GM23338 (cell line): ENCODE results near the gene ANGEL2.

DNA sequence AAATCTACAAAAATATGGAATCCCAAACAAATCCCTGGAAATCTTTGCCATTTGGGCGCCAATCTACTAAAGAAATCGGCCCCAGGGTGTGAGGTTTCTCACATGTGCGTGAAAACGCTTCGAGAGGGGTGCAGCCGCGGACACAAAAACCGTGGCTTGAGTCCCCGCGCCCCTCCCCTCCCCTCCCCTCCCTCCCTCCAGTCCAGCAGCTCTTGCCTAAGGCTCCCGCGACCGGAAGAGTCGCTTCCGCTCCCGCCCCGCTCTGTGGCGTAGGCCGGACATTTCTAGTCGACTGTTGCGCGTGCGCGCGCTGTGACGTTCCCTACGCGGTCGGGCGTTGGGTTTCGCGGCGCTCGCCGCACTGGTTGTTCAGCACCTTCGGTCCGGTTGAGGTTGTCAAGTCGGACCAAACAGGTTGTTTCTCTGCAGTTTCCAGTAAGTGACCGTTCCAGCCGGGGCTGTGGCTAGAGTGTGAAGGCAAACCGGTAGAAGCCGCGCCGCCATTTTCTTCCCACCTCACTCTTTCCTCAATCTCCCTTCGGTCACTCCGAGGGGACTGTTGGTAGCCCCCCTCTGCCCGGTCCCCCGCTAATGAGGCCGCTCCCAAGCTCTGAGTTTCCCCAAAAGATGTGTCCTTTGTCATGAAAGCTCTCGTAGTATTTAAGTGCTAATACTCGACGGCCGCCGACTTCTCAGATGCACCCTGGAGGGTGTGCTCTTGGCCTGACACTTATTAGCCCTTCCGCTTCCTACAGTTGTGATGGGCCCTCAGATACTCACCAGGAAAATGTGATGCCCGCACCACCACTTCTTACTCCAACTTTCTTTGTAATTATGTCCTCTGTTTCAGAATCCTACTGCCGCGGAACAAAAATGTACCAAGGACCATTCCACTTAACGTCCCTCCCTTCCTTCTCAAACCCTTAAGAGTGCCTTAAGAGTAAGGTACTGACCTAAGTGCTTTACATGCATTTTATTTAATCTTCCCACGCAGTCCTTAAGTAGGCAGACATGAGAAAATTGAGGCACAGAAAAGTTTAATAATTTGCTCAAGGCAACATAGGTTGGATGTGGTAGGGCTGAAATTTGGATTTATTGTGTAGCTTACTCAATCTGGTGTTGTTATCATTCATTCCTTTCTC, 56.2 kb downstream of the TRAF5 start:
- PRO-cap, result bidirectional peak, plus-strand start at position 287 of the sequence, minus-strand start at position 171 of the sequence; bidirectional peak, plus-strand start at position 1,142 of the sequence, minus-strand start at position 931 of the sequence
- RAMPAGE, long total RNA, result start-site peak on the plus strand centred at position 331 of the sequence, 58 bp wide, 33 and 7 reads in 2 replicates

DNA sequence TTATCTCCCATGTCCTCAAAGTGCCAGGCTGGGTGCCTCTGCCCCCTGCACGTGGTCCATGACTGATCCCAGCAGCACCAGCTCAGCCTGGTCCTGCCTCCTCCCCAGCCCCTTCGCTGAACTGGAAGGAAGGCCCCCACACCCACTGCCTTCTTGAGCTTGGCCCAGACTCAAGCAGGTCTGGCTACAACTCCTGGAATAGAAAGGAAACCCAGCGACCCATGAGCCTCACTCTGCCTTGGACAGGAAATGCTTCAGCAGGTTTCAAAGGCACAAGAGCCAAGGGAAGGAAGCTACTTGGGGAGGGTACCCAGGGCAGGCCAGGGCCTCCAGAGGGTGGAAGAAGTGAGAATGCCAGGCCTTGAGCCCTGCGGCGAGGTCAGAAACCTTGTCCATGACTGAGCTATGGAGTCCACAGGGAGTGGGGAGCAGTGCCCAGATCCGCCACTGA, 35.9 kb upstream of the RD3 start:
- PRO-cap, result no peak
- RAMPAGE, long total RNA, result no peak

- PRO-cap, result no peak
- RAMPAGE, long total RNA, result no peak
Measured at GRCh38 chr1:211560610-211560967, 18.4 kb downstream of the SLC30A1 start.

DNA sequence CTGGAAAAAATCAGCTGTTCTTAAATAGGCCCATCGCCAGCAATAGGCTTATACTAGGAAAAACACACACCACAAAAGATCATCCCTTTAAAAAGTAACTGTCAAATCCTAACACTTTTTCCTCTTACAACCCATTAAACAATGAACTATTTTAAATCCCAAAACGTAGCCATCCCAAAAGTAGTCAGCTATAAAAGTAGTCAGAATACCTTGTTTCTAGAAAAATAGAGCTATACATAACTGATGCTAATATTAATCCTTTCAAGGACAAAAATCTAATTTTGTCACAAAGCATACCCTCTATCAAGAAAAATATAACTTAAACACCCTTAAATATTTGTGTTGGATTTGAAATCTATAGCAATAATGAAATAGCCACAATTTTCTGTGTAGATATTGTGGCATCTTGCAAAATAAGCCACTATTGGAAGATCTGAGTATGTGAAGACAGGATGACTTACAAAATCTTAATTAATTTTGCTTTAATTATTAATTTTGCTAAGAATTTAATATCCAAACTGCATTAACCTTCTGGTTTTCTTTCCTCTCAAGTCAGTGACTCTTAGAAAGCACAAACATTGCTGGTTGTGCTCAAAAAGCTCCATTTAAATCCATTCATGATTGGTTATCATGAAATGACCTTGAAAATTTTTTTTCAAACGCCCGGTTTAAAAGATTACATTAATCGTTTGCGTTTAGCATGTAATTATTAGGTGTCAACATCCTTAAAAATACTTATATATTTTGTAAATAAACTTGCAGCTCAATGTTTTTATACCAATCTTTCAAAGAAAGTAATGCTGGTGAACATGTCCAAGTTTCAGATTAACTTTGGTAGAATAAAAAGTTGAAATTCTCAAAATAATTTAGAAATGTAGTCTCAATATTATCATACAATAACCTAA, 4.9 kb downstream of the SLC30A1 start:
- PRO-cap, result no peak
- RAMPAGE, long total RNA, result no peak

GRCh38 chr1:211613140-211613916, 34.4 kb upstream of the SLC30A1 start:
- PRO-cap, result no peak
- RAMPAGE, long total RNA, result no peak

GRCh38 chr1:211734688-211735227, 59.3 kb upstream of the NEK2 start:
- PRO-cap, result no peak
- RAMPAGE, long total RNA, result no peak

- PRO-cap, result no peak
- RAMPAGE, long total RNA, result no peak
Measured at GRCh38 chr1:211948955-211949607, 86.3 kb downstream of the INTS7 start.

DNA sequence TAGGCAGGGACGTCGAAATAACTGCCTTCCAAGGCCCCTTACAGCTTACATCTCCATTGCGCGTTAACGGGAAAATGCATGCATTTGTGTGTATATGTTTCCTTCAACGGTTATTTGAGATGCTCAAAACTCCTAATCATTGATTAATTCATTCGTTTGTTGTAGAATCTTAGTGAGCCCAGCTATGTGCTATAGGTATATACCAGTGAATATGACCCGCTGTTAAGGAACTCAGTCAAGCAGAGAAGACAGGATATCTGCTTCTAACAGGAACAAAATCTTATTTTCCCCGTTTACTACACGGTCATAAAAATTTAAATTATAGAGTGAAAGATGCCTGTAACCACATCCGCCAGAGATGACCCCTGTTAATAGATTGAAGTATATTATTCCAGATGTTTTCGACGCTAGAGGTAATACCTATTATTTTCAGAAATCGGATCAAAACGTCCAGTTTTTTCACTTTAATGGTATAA, 649 bp downstream of the DTL start:
- PRO-cap, result no peak
- RAMPAGE, long total RNA, result no peak

- PRO-cap, result no peak
- RAMPAGE, long total RNA, result no peak
Measured at GRCh38 chr1:212057842-212059183, 22.8 kb downstream of the DTL start.

GRCh38 chr1:212286857-212287260, 1.6 kb downstream of the PPP2R5A start:
- PRO-cap, result unidirectional peak, minus-strand start at chr1:212287040
- RAMPAGE, long total RNA, result no peak

DNA sequence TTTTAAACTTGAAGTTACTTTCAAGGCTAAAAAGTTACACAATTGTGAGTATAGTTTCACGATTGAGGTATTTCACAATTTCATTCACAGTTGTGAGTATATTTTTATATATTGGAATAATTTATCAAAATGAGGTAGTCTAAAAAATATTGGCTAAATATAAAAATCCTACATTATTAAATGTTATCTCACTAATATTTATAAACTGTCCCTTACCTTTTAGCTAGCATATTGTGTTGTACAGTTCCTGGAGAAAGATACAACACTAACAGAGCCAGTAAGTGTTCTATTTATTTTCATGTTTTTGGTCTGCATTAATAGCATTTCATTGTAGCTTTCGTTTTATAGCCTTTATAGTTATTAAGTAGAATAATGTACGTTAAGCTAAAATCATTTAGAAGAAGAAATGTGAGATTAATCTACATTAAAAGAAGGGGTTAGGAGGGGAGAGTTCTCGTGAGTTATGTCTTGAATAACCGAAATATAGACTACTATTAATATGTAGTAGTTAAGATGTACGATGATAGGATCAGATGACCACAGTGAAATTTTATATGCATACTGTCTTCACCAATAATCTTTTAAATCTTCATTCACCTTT, 63.9 kb downstream of the PPP2R5A start:
- PRO-cap, result no peak
- RAMPAGE, long total RNA, result no peak

DNA sequence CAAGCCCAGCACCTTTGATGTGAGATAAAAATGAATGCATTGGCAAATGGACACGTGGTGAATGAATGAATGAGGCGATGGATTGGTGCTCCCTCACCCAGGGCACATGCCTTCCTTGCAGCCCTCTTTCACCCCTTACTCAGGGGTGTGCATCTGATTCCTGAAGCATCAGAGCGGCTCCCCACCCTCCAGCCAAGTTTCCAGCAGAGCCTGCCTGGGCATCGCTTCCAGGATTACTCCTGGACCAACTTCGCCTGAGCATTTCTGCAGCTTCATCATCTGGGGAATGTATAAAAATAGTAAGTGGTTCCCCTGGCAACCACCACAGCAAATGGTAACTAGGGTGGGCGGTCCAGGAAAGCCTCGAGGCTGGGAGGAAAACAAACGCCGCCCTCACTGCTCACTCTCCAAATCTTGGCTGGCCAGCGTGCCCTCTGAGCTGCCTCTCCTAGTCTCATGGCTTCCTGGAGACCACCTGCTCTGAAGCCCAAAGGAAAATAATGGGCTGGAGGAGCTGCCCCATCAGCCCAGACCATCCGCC, 20.1 kb downstream of the NENF start:
- PRO-cap, result no peak
- RAMPAGE, long total RNA, result no peak

DNA sequence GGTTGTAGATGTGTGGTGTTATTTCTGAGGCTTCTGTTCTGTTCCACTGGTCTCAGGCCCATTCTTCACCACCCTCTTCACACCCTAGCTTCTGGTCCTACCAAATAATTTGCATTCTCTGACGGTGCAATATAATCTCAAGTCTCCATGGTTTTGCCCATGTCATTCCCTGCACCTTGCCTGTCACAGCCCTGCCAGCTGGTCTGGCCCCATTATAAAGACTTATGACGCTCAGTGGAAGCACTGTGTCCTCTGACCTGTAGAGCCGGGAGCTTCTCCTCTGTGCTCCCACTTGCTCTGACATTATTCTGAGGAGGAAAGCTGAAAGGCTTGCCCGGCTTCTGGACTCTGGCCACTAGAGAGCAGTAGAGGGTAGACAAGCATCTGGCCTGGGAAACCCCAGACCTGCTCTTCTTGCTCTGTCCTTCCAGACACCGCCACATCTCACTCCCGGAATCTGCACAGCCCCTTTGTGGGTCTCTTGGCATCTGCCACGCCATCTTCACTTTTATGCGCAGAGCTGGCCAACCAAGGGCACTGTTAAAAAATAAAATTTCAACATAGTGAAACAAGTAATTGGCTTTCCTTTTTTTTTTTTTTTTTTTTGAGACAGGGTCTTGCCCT, 44.4 kb downstream of the NENF start:
- PRO-cap, result no peak
- RAMPAGE, long total RNA, result no peak

DNA sequence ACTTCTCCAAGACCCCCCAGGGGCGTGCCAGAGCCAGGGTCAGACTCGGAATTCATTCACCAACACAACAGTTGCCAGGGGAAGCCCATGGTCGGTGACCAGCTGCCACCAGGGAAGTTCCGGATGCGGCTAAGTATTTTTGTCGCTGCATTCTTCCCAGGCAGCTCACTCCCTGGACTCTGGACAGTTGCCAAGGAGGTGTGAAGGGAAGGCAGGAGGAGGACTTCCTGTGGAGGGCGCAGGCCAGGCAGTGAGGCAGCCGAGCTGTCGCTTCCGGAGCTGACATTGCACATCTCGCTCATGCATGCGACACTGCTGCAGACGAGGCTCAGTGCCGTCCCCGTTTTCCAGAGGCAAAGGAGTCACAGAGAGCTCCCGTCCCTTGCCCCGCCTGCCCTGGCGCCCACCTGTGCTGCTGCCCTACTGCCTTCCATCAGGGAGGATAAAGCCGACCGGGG, 81.3 kb downstream of the NENF start:
- PRO-cap, result no peak
- RAMPAGE, long total RNA, result no peak

GRCh38 chr1:212616926-212617398, 7.3 kb upstream of the GARIN4 start:
- PRO-cap, result no peak
- RAMPAGE, long total RNA, result no peak

GRCh38 chr1:212671287-212672021, 28.2 kb downstream of the BATF3 start:
- PRO-cap, result bidirectional peak, plus-strand start at chr1:212671379, minus-strand start at chr1:212671450
- RAMPAGE, long total RNA, result no peak

- PRO-cap, result bidirectional peak, plus-strand start at chr1:212699233, minus-strand start at chr1:212699127; bidirectional peak, plus-strand start at chr1:212699456, minus-strand start at chr1:212699471
- RAMPAGE, long total RNA, result no peak
Measured at GRCh38 chr1:212698859-212699541, 640 bp downstream of the BATF3 start.

DNA sequence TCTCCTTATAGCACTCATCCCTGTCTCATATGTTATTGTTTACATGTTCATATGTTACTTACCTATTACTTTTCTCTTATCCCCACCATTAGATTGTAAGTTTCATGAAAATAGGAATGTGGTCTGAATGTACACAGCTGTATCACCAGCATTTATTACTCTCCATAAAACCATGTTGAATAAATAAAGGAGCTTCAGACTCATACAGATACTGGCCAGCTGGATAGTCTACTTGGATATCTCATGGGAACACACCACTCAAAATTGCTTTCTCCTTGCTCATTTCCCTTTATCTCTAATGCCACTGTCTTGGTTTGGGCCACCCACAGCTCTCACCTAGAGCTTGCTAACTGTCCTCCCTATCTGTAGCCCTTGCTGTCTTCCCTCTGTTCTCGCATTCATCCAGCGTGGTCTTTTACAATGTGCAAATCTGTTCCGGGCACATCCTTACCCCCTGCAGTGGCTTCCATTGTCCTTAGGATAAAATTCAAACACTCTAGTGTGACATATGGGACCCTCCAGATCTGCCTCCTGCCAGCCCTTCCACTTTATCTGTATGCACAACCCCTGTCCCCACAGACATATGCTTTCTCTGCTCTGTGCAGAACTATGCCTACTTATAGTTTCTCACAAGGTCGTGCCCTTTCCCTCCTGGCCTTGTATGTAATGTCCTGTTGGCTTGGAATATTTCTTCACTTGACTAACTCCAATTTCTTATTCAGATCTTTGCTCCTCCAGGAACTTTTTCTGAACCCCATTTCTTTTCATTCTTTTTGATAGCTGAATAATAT, 2.7 kb downstream of the FLVCR1 start:
- PRO-cap, result bidirectional peak, plus-strand start at position 434 of the sequence, minus-strand start at position 388 of the sequence
- RAMPAGE, long total RNA, result no peak

DNA sequence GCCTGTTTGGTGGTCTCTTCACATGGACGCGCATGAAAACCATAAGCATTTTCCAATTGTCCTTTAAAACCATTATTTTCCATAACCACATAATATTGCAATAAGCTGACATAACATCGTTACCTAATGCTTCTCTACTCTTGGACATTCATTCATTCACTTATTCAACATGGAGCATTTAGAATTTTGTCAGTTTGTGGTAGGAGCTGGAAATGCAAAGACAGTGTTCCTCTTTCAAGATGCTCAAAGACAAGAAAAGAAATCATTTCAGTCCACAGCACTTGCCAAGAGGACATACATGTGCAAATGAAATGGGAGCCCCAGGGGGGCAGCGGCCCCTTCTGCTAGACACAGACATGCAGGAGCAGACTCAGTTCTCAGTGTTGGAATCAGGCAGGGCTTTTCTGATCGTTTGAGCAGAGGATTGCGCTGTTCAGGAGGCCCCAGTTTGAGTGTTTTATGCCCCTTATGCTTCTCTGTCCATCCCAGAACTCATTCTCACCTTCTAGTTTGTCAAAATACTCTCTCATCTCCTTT, 35.6 kb upstream of the VASH2 start:
- PRO-cap, result bidirectional peak, plus-strand start at position 270 of the sequence, minus-strand start at position 251 of the sequence; bidirectional peak, plus-strand start at position 373 of the sequence, minus-strand start at position 390 of the sequence
- RAMPAGE, long total RNA, result no peak

DNA sequence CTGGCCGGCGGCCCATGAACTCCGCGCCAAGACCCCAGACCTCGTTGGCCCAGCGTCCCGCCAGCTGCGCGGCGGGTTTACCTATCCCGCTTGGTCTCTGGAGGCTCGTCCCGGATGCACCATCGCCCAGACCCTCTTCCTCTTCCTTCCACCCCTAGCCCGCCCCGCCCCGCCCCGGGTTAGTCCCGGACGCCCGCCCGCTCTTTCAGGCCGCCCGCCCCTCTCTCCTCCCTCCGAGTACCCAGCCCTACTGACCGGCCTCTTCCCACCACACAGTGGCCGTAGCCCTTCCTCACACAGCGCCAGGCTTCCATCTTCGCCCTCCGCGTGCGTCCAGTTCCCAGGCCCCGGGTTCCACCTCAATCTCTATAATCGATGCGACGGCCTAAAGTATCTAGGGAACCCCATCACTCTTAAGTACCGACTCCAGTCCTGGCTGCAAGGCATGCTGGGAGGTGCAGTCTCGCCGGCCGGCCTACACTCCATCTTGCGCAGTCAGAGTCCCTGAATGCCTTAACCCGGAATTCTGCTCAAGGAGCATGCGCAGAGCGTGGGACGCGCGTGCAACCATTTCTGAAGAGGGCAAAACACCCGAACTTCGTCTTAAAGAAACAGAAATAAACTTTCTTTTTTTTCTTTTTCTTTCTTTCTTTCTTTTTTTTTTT, at the start of gene ANGEL2:
Gene ANGEL2, minus strand, starts transcription at position 510 of the 665 bp plus-strand sequence.
- PRO-cap, result bidirectional peak, plus-strand start at position 182 of the sequence, minus-strand start at position 510 of the sequence
- RAMPAGE, long total RNA, result start-site peak on the minus strand centred at position 102 of the sequence, 39 bp wide, 58 and 28 reads in 2 replicates; start-site peak on the minus strand centred at position 427 of the sequence, 159 bp wide, 284 and 64 reads in 2 replicates